Vagina (tissue), 1 donor: ENCODE results near the gene ALOX12B.

DNA sequence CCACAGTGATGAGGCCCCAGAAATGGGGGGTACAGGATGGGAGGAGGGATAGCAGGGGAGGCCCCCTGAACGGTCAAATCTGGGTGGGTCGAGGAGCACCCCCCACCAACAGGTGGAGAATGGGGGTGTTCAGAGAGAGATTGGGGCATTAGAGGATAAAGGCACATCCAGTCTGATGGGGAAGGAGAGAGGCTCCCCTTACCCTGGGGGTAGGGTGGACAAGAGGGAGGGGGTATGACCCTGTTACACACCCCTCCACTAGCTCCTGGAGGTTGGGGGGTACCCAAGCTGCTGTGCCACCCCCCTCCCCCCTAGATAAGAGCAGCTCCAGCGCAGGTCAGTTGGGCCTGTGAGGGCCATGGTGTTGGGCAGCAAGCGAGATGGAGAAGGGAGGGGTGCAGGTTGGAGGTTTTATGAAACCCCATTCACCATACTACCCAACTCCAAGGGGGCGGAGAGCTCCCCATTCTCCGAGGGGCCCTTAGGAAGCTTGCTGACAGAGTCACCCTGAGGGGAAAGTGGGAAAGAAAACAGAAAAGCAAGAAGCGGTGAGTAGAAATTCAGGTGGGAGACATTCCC lies 1.6 kb upstream of the SOX15 start:
- PRO-cap = no peak
- RAMPAGE, long total RNA = no peak

DNA sequence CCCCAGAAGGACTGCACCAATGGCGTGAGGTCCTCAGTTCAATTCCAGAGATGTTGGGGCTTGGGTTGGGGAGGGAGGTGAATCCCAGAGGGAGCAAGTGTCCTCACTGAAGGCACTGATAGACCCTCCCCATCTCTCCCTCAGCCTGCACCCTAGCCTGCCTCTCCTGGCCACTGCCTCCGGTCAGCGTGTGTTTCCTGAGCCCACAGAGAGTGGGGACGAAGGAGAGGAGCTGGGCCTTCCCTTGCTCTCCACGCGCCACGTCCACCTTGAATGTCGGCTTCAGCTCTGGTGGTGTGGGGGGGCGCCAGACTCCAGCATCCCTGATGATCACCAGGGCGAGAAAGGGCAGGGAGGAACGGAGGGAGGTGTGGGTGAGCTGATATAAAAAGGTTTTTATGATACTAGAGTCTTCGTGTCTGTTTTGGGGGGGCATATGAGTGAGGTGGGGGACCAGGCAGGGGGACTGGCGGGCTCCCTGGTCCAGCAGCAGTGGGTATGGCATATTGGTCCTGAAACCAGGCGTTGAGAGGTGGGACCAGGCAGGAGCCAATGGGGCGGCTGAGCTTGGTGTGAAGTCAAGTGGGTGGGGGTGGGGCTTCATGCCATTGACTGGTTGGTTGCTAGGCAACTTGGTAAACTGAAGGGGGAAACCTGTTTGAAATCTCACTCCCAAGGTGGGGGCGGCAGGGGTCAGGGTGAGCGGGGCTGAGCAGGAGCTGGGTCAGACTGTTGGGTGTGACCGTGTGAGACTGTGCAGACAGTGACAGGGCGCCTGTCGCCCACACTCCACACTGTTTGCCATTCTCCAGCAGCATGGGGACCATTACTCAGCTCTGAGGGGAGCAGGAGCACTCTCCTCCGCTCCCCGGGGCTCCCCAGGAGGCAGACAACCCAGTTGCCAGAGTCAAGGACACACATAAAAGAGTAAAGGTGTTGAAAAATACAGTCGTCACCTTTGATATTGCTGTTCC lies 1.6 kb upstream of the EFNB3 start:
- PRO-cap = no peak
- RAMPAGE, long total RNA = no peak

- PRO-cap = bidirectional peak, plus-strand start at chr17:7834694, minus-strand start at chr17:7834627
- RAMPAGE, long total RNA = no peak
Observed at GRCh38 chr17:7834385-7834840, 396 bp downstream of the KDM6B start.

GRCh38 chr17:7858359-7858925 lies 639 bp downstream of the CYB5D1 start:
- PRO-cap = no peak
- RAMPAGE, long total RNA = no peak

GRCh38 chr17:7890489-7891226 lies 2.1 kb downstream of the CHD3 start:
- PRO-cap = no peak
- RAMPAGE, long total RNA = no peak

- PRO-cap = no peak
- RAMPAGE, long total RNA = start-site peak on the plus strand at chr17:7903288-7903503, 235 reads
Observed at GRCh38 chr17:7902699-7903694, 13.1 kb downstream of the RNF227 start.

DNA sequence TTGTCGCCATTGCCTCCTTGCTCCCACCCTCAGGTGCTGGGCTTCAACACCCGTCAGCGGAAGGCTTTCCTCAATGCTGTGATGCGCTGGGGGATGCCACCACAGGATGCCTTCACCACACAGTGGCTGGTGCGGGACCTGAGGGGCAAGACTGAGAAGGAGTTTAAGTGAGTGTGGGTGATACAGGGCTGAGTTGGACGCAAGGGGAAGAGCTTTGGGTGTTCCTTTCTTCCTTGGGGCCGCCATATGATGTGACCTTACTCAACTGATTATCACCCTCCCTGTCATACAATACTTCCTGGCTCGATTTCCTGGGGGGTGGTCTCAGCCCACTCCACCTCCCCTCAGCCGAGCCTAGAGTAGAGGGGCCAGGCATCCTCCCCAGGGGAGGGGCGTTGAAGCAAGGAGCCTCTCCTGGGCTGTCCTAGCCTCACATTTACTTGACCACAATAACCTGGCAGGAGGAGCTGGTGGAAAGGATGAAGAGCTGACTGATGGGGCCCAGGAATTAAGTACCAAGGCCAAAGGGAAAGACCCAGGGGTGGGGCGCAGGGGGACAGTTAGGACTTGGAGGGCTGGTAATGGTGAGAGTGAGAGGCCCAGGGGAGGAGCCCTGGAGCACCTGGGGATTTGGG lies 10.1 kb downstream of the RNF227 start:
- PRO-cap = no peak
- RAMPAGE, long total RNA = start-site peak on the plus strand centred at position 271 of the sequence, 60 bp wide, 4,204 reads

- PRO-cap = no peak
- RAMPAGE, long total RNA = no peak
Observed at GRCh38 chr17:7929313-7929695, 352 bp downstream of the KCNAB3 start.

DNA sequence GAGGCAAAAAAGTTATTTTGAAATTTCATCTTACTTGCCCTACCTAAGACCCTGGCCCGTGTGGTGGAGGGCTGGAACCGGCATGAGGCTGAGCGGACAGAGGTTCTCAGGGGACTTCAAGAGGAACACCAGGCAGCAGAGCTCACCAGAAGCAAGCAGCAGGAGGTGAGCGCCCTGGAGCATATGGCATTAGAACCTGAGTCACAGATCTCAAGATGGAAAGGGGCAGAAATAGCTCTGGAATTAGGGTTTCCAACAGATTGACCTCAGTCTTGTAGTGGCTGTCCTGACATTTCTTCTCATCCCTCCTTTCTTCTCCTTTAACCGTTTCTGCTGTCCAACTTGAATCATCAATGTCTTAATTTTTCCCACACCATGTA lies 4.6 kb downstream of the CNTROB start:
- PRO-cap = no peak
- RAMPAGE, long total RNA = no peak

DNA sequence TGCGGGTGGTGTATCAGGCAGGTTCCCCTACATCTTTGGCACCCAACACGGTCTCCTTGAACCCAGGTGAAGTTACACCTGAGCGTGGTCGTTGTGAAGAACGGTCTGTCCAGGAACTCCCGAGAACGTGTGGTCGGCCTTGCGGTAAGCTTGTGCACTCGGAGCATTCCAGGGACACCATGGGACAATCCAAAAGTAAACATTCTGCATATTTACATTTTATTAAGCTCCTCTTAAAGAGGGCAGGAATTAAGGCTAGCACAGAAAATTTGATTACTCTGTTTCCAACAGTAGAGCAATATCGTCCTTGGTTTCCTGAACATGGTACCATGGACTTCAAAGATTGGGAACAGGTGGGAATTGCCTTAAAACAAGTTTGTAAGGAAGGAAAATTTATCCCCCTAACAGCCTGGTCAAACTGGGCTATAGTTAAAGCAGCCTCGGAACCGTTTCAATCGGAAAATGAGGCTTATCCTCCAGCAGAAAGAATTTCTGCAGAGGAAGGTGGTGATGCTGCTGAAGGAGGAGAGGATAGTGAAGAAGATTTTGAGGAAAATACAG lies 18.2 kb downstream of the ALOX15B start:
- PRO-cap = no peak
- RAMPAGE, long total RNA = no peak

DNA sequence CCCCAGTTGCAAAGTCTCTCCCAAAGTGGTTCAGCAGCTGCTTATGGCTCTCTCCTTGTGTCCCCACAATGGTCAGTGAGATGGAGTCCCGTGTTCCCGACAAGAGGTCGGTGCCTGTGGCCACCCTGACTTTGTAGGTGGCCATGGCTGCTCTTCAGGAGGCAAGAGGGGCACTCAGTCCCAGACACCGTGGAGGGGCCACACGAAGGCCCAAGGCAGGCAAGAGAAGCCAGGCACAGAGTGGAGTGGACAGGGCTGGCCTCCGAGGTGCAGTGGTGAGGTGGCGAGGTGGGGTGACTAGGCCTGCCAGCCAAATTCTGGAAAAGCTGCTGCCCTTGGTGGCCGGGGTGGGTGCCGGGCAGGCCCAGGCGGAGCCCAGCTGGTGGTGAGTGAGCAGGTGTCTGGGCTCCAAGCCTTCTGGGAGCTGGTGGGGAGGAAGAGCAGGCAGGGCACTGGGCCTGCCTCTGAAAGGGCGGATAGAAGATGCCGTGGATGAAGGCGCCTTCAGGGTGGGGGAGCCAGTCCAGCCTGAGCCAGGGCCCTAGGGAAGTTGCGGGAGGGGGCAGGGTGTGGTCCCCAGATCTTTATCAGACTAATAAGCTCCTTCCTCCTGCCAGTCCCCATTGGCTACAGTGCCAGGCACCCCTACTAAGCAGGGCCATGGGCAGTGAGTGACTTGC lies at the start of gene ALOX12B:
Gene ALOX12B (minus strand): TSS at position 419 of the 680 bp plus-strand sequence.
- PRO-cap = no peak
- RAMPAGE, long total RNA = start-site peak on the minus strand centred at position 260 of the sequence, 36 bp wide, 28 reads; start-site peak on the minus strand centred at position 418 of the sequence, 5 bp wide, 29 reads

- PRO-cap = bidirectional peak, plus-strand start at chr17:8151475, minus-strand start at chr17:8151176
- RAMPAGE, long total RNA = no peak
Observed at GRCh38 chr17:8150815-8151245, 1.4 kb downstream of the PER1 start.

DNA sequence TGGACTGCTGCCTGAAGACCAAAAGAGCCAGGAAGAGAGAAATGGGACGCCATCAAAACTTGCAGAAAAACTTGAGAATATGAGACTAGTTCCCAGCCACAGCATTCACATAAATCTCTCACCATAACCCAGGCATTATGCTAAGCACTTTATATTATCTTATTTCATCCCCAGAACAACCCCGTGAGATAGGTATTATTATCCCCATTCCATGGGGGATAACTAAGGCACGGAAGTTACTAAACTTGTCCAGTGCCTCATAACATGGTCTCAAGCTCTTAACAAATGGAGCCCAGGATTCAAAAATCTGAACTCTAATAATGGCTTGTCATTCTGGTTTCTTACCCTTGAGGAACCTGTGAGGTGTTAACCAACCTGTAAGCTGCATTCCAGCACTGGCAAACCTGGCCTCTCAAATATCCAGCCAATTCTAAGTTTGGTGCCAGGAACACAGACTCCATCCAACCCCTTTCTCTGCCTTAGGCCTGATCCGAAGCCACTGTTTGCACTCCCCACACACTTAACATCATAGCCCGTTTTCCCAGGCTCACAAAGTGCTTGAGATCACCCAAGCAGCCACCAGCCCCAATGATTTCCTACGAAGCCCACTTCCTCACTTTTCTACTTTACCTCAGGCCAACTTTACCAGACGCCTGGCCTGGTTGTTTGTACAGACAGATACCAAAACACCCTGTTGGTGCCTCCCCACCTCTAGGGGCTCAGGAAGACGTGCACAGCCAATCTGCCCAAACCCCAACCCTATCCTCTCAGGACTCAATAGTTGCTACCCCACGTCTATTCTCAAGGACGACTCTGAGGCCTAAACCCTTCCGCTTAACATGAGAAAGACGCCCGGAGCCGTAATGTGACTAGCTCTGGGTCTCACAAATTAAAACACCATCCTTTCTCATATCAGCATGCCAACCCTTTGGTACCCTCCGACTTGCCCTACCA lies 3.0 kb upstream of the PER1 start:
- PRO-cap = no peak
- RAMPAGE, long total RNA = start-site peak on the minus strand centred at position 730 of the sequence, 7 bp wide, 50 reads

GRCh38 chr17:8186563-8186959 lies 3.4 kb downstream of the BORCS6 start:
- PRO-cap = bidirectional peak, plus-strand start at chr17:8186859, minus-strand start at chr17:8186721
- RAMPAGE, long total RNA = no peak

DNA sequence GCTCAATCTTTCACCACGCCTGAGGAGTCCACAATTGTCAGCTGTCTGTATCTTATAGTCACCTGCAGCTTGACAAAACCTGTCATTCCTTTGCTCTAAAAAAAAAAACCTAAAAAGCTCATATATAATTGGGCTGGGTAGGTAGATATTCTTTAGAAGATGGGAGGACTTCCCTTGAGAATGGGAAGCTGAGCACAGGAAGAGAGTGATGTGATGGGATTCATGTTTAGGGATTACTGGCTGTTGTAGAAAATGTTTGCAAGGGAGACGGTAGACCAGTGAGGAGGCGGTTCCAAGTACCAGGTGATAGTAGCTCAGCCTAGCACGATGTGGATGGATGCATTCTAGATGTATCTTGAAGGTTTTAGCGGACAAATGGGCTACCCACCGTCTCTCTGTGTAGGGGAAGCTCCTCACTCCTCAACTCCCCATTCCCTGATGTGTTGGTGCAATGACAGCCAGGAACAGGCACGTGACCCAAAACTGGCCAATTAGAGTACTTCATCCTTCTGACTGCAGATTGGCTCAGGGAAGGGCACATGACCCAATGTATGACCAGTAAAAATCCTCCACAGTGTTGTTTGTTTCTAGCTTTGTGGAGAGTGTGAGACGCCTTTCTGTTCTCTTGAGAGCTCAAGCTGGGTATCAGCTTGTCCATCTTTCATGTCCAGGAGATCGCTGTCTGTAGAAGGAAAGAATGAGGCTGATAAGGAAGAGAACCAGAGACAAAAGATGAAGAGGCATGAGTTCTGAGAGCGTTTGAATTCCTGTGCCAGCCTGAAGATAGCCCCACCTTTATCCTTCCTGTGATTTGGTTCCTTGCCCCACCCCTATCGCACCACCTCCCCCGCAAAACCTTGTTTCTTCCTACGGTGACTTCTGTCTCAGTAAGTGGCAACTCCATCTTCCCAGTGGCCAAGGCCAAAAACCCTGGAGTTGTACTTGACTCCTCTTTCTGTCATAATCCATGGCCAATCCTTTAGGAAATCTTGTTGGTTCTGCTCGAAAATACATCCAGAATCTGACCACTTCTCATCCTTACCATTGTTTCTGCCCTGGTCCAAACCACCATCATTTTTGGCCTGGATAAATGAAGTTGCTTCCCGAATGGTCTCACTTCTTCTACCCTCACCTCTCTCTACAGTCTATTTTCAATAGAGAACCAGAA lies 2.2 kb upstream of the BORCS6 start:
- PRO-cap = bidirectional peak, plus-strand start at position 590 of the sequence, minus-strand start at position 437 of the sequence
- RAMPAGE, long total RNA = no peak

GRCh38 chr17:8249775-8250426 lies 812 bp downstream of the PFAS start:
- PRO-cap = no peak
- RAMPAGE, long total RNA = no peak

DNA sequence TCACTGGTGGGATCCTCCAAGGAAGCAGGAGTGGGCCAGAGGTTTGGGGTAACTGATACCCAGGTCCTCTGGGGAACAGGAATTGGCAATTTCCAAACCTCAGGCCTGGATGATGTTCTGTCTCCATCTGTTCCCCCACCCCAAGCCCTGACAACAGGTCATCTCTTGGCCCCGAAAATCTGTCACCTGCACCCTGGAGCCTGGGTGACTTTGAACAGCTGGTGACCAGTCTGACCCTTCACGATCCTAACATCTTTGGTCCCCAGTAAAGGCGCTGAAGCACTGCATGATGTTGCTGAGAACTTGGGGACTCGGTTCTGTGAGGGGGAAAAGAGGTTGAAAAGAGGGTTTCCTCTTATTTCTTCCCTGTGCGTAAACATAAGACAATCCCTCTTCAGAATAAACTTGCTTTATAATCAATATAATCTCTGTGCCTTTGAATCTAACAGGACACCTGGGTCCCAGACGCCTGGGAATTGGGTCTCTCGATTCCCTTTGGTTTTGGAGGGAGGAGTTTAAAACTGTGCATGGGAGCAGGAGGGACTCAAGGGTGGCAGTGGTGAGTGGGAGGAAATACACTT lies 1.3 kb downstream of the RANGRF start:
- PRO-cap = no peak
- RAMPAGE, long total RNA = no peak

- PRO-cap = no peak
- RAMPAGE, long total RNA = no peak
Observed at GRCh38 chr17:8338181-8338804, 1.3 kb upstream of the ODF4 start.

- PRO-cap = no peak
- RAMPAGE, long total RNA = start-site peak on the minus strand at chr17:8359733-8359793, 6 reads
Observed at GRCh38 chr17:8359694-8360195, 16.8 kb downstream of the KRBA2 start.

- PRO-cap = no peak
- RAMPAGE, long total RNA = start-site peak on the minus strand at chr17:8379816-8379937, 2,022 reads
Observed at GRCh38 chr17:8379602-8380798, 3.0 kb downstream of the RPL26 start.